Ovary (tissue), 7 donors: Measurements from ENCODE around the genes IGDCC4, RAB11A and SNAPC5.

- PRO-cap, 7 experiments, result no peak in any of the 7 experiments
- RAMPAGE, long total RNA, 2 experiments, result no peak in any of the 2 experiments
Observed at GRCh38 chr15:65033043-65033459, 3.6 kb upstream of the MTFMT start.

DNA sequence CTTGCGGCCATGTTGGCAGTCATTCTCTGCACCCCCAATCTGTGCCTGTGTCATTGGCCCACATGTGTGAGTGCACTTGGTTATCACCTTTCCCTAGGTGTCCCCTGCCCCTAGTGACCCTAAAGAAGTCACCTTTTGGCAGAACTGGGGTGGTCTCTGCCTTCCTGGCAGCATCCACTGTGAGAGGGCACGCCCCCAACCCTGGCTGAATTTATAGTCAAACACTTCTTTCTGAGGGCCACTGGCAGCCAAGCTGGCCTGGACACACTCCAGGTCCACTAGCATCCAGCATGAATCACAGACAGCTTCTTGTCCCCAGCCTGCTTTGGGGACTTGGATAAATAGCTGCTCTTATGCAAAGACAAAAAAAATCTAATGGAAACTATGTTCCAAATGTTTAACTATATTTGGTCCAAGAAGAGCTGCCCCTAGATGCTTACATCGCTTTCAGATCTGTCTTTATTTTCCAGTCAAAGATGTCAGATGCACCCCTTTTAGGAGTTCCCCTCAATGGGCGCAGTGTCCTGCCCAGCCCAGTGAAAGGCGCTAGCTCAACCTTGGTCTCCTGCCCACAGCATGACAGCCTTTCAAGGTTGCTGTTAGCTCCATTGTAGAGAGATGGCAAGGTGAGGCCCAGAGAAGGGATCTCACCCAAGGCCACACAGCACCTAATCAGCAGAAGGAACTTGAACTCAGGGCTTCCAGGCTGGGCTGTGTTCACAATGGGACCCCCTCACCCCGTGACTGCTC lies 7.0 kb downstream of the RASL12 start:
- PRO-cap, 7 experiments, result peak in 2 of 7 experiments; most common plus-strand start position 396 of the sequence (in 1); most common minus-strand start position 314 of the sequence (in 2)
- RAMPAGE, long total RNA, 2 experiments, result no peak in any of the 2 experiments

DNA sequence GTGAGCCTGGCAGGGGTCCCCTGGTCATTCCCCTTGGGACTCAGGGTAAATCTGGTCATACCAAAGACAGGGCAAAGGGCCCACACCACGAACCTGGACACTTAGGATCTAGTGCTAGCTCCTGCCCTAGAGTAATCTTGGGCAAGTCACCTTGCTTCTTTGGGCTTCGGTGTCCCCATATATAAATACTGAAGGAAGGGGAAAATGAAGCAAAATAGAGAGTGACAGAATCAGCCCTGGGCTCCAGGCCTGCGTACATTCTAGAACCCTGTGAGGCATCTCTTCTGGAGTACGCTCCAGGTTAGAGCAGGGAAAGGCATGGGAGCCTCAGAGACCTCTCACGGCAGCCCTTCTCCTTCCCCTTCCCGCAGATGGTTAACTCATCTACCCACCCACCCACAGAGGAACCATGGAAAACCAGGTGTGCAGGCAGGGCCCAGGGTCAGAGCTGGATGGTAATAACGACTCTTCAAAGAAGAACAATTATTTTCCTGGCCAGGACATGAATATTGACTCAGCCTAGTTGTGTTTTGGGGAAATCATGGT lies 987 bp upstream of the RASL12 start:
- PRO-cap, 7 experiments, result no peak in any of the 7 experiments
- RAMPAGE, long total RNA, 2 experiments, result no peak in any of the 2 experiments

- PRO-cap, 7 experiments, result no peak in any of the 7 experiments
- RAMPAGE, long total RNA, 2 experiments, result no peak in any of the 2 experiments
Observed at GRCh38 chr15:65094086-65094845, 17.7 kb downstream of the KBTBD13 start.

DNA sequence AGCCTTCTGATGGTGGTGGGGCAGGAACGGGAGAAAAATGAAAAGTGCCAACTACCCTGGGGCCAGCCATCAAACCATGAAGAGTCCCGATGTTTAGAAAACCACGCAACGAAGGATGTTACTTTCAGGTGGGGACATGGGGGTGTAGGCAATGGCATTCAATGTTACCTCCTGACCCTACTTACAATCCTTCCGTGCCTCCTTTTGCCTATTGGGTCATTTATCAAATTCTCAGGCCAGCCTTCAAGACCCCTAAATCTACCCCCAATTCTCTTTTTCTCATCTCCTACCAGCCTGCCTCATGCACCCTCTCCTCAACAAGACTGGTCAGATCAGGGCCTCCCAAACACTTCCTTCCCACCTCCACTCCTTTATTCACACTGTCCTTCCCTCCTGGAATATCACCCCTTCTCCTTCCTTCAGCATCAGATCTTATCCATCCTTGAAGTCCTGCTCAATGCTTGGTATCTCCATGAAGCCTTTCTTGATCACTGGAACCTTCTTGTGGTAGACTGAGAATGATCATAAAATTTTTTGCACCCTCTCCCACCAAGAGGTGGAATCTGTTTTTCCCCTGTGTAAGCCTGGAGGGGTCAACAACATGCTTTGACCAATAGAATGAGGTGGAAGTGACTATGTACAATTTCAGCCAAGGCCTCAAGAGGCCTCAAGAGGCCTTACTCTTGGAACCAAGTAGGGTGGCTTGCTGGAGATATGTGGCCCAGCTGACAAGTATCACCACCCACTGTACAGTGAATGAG lies 16.9 kb downstream of the UBAP1L start:
- PRO-cap, 7 experiments, result no peak in any of the 7 experiments
- RAMPAGE, long total RNA, 2 experiments, result no peak in any of the 2 experiments

DNA sequence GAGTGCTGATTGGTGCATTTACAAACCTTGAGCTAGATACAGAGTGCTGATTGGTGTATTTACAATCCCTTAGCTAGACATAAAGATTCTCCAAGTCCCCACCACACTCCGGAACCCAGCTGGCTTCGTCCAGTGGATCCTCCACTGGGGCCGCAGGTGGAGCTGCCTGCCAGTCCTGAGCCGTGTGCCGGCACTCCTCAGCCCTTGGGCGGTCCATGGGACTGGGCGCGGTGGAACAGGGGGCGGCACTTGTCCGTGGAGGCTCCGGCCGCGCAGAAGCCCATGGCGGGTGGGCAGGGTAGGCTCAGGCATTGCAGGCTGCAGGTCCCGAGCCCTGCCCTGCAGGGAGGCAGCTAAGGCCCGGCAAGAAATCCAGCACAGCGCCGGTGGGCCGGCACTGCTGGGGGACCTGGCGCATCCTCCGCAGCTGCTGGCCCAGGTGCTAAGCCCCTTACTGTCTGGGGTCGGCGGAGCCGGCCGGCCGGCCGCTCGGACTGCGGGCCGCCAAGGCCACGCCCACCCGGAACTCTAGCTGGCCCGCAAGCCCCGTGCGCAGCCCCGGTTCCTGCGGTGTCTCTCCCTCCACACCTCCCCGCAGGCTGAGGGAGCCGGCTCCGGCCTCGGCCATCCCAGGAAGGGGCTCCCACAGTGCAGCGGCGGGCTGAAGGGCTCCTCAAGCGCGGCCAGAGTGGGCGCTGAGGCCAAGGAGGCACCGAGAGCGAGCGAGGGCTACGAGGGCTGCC lies 14.4 kb upstream of the PARP16 start:
- PRO-cap, 7 experiments, result no peak in any of the 7 experiments
- RAMPAGE, long total RNA, 2 experiments, result no peak in any of the 2 experiments

- PRO-cap, 7 experiments, result no peak in any of the 7 experiments
- RAMPAGE, long total RNA, 2 experiments, result no peak in any of the 2 experiments
Observed at GRCh38 chr15:65311831-65312335, 25.2 kb upstream of the PARP16 start.

DNA sequence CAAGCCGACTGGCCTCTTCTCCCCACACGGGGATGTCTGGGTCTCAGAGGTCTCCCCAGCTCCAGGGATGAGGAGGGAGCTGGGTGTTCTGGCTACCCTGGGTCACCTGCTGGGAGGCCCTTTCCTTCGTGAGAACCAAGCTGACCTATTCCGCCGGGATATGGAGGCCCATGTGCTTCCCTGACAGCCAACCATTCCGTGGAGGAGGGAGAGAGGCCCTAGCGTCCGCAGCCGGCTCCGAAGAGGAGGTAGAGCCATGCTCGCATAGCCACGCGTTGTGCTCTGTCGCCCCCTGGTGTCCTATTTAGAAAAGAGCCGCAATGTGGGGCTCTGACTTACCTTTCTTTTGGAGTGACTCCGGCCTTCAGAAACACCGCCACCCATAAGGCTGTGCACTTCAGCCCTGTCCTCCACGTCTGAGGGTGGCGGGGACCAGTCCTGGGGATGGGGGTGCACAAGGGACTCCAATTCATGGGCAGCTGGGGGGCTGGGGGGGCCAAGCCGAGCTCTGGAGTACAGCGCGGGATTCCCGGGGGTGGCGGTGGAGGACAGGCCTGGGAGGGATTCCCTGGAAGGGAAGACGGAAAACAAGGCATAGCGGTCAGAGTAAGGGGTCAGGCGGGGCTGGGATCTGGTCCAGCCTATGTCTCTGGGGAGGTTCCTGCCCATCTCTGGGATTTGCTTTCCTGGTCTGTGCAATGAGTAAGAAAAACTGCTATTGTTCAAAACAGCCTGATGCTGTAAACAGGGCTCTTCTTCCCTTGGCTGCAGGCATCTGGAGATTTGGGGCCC lies 7.9 kb upstream of the IGDCC3 start:
- PRO-cap, 7 experiments, result peak in 1 of 7 experiments; most common plus-strand start position 718 of the sequence (in 1); most common minus-strand start position 580 of the sequence (in 1)
- RAMPAGE, long total RNA, 2 experiments, result no peak in any of the 2 experiments

DNA sequence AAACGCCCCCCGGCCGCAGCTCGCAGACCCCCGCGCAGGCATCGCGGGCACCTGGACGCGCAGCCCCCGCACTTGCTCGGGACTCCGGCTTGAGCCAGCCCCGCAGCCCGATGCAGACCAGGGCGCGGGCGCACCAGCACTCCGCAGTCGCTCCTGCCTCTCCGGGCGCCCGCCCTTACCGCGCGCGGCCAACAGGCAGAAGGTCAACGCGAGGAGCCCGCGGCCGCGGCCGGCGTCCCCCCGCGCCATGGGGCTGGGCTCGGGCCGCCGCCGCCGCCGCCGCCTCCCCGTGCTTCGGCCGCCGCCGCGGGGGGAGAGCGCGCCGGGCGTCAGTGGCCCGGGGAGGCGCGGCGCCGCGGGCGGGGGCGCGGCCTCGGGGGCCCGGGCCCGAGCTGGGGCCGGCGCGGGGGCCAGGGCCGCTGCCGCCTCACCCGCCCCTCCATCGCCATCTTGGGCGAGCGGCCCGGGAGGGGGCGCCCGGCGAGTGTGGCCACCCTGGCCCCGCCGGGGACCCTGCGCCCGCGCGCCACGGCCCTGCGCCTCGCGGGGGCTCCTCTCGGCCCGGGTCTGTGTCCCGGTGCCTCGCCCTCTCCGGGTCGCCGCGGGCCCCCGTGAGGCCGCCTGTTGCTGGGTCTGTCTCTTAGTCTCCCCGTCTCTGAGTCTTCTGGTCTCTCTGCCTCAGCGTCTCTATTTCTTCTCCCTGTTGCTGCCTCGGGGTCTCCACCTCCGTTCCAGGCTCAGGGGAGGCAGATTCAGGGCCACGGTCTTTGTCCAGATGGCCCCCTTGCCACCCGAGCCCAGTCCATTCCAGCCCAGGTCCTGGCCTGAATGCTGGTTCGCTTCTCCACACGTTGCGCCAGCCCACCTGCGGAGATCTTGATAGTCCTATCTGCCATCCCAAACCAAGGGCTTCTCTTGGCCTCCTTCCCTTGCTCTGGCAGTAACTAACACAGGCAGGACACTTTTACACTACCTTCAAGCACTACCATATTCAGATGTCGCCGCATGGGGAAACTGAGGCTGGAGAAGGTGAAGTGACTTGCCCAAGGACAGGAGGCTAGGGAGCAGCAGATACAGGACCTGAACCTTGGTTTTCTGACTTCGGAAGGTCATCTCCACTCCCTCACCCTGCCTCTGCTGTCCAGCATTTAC lies at the start of gene IGDCC4:
Gene IGDCC4, minus strand, starts transcription at position 334 of the 1,152 bp plus-strand sequence.
- PRO-cap, 7 experiments, result peak in 7 of 7 experiments; most common plus-strand start position 384 of the sequence (in 6); most common minus-strand start position 308 of the sequence (in 6)
- RAMPAGE, long total RNA, 2 experiments, result start-site peak on the minus strand in 1 of 2 experiments, centred at position 212 of the sequence, 7 reads per replicate

- PRO-cap, 7 experiments, result no peak in any of the 7 experiments
- RAMPAGE, long total RNA, 2 experiments, result no peak in any of the 2 experiments
Observed at GRCh38 chr15:65642680-65643282, 21.0 kb downstream of the SLC24A1 start.

DNA sequence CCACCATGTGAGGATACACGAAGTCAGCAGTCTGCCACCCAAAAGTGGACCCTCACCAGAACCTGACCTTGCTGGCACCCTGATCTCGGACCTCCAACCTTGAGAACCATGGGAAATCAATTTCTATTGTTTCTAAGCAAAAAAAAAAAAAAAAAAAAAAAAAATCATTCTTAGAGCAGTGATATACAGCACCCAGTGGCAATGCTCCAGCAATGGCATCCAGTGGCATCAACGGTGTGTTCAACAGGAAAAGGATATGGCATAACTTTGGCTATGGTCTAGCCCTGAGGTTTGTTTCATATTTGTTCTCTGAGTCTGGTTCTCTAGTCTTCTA lies 19.3 kb downstream of the DENND4A start:
- PRO-cap, 7 experiments, result no peak in any of the 7 experiments
- RAMPAGE, long total RNA, 2 experiments, result no peak in any of the 2 experiments

DNA sequence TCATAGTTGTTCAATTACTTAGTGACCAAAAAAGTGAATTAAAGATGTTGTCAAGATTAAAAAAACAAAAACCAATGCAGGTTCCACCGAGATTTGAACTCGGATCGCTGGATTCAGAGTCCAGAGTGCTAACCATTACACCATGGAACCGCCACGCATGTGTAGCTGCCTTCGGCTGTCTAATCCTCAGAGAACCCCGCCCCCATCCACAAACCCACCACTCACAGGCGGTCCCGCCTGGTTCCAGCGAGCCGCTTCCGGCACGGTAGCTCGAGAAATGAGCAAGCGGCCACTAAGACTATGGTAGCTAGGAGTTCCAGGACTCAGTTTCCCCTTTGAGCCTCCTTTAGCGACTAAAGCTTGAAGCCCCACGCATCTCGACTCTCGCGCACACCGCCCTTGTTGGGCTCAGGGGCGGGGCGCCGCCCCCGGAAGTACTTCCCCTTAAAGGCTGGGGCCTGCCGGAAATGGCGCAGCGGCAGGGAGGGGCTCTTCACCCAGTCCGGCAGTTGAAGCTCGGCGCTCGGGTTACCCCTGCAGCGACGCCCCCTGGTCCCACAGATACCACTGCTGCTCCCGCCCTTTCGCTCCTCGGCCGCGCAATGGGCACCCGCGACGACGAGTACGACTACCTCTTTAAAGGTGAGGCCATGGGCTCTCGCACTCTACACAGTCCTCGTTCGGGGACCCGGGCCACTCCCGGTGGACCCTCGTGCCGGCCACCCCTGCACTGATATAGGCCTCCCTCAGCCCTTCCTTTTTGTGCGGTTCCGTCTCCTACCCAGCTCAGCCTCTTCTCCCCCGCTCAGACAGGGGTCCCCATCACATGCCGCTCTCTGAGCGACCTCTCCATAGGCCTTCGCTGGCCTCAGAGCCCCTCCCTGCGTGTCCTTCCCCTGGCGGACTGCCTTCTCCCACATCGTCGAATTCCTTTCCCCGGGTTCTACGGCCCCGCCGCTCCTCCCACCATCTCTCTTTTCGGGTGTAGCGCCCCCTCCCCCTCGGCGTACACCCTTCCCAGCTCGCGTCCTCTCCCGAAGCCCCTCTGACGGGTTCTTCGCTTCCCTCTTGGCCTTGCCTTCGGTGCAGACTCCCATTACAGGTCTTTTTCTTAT lies at the start of gene RAB11A:
Gene RAB11A, plus strand, starts transcription at position 508 of the 1,115 bp plus-strand sequence.
- PRO-cap, 7 experiments, result peak in 7 of 7 experiments; most common plus-strand start position 508 of the sequence (in 7); most common minus-strand start position 410 of the sequence (in 6)
- RAMPAGE, long total RNA, 2 experiments, result start-site peak on the plus strand in 2 of 2 experiments, centred at positions 544 to 545 of the sequence, 611 to 1,206 reads per replicate

GRCh38 chr15:65916549-65917106 lies 47.3 kb downstream of the RAB11A start:
- PRO-cap, 7 experiments, result peak in 1 of 7 experiments; most common plus-strand start chr15:65916840 (in 1)
- RAMPAGE, long total RNA, 2 experiments, result no peak in any of the 2 experiments

DNA sequence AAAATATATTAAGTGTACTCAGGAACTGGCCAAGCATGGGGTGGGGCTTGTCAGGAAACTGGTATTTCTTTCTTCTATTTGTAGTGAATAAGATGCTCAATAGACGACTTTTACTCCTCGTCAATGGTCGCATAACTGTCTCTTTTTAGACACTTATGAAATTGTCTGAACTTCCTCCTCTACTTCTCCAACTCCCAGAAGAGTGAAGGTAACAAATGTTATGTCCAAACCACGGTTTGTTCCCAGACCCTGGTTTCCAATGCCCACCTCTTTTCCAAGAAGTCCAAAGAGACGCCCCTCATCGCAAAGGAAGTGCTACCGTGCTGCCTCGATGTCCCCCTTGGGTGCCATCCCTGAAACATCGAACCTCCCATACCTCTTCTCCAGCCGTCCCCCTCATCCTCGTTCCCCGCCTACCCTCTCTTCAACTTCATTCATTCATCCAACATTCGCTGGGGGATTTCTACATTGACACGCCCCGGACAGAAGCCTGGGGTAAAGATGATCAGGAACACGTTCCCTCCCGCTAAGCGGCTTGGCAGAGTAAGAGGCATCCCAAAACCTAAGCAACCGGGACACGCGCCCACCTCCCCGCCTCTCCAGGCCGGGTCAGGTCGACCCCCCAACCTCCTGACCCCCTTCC lies 488 bp downstream of the TIPIN start:
- PRO-cap, 7 experiments, result no peak in any of the 7 experiments
- RAMPAGE, long total RNA, 2 experiments, result no peak in any of the 2 experiments

- PRO-cap, 7 experiments, result no peak in any of the 7 experiments
- RAMPAGE, long total RNA, 2 experiments, result no peak in any of the 2 experiments
Observed at GRCh38 chr15:66473344-66473697, 24.2 kb downstream of the SNAPC5 start.

DNA sequence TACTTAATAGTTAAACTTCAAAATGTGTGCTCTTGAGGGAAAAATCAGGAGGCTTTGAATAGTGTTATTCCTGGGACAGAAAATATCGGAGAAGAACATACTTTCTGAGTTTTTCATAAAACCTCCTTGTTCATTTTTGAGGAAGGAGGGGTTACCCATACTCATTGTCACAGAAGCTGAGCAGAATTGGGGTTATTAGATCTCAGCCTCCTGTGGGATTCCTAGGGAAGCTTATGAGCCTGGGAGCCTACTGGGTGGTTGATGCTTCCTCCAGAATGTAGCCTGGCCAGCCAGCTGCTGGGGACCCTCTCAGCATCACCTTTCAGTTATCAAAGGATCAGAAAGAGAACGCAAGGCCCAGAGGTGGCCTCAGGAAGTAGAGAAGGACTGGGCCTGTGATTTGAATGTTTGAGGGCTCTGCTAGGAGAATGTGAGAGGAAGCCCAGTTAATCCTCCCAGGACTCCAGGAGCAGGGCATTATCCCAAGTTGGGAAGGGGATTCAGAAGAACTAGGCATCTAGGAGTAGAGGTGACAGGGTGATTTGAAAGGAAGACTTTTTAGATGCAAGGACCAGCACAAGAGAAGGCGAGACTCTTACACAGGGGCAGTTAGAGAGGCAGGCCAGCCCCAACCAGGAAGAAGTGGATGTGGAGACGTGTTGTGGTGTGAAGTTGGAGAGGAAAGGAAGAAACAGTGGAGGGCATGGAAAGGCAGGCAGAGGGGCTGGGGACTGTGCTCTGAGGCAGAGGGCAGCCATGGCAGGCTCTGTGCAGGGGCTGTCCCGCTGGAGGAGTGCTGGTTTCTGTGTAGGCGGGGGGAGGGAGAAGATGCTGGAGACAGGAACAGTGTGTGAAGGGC lies 21.4 kb downstream of the SNAPC5 start:
- PRO-cap, 7 experiments, result no peak in any of the 7 experiments
- RAMPAGE, long total RNA, 2 experiments, result no peak in any of the 2 experiments

DNA sequence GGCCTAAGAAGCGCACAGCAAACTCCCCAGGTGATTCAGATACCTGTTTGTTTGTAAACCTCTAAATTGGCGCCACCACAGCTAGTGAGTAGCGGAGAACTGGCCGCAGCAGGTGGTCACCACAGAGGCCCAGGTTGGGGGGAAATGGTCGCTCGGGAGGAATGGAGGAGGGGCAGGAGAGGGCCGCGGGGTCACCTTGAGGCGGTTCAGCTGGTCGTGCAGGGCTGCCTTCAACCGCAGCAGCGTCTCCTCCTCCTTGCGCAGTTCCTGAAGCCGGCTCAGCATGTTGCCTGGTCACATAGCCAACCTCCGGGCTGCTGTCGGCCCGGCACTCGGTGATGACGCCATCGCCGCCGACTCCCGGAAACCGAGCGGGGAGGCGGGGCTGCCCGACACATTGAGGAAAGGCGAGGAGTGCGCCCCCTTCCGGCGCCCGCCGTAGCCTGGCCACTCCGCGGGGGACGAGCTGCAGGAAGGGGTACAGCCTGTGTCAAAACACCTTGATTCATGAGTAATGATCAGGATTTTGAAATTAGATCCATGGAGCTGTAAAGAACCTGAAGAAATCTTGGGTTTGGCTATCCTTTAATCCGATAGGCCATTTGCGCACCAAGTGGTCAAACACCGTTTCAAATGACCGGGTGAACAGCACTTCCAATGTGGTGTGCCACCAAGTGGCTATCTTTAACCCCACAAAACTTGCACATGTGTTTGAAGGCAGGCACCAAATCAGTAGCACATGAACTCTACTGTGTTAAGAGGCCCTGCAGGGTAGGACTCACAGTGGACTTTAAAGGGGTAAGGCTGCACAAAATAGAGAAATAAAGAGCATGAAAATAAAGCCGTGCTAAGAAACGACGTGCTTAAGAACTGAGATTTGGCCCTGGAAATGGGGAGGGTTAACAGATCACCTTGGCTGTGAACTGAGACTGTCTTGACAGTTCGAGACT lies at the start of gene SNAPC5:
Gene SNAPC5, minus strand, starts transcription at position 316 of the 950 bp plus-strand sequence.
- PRO-cap, 7 experiments, result peak in 7 of 7 experiments; most common minus-strand start position 319 of the sequence (in 4)
- RAMPAGE, long total RNA, 2 experiments, result start-site peak on the minus strand in 2 of 2 experiments, centred at positions 298 to 324 of the sequence, 384 to 1,387 reads per replicate

GRCh38 chr15:66649174-66649715 lies 52.8 kb upstream of the SMAD6 start:
- PRO-cap, 7 experiments, result no peak in any of the 7 experiments
- RAMPAGE, long total RNA, 2 experiments, result no peak in any of the 2 experiments

DNA sequence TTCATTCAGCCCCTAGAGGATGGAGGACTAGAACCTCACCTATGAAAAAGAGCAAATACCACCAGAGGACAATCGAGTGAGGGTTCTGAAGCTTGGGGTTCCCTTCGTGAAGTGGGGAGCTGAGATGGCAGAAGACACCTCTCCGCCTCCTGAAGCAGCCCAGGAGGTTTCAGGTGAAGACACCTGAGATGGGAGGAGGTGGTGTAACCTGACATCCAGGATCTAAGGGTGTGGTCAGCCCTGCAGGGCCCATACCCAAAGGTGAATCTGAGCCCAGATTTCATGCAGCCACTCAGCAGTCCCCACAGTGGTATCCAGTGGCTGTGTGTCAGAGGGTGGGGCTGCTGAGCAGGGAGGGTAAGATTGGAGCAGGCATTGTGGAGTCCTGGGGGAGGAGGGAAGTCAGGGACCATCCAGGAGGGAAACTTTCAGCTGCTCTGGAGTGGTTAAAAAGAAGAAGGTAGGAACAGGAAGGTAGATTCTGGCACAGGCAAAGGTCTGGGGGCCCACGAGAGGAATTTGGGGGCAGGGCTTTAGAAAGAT lies 46.1 kb upstream of the SMAD6 start:
- PRO-cap, 7 experiments, result no peak in any of the 7 experiments
- RAMPAGE, long total RNA, 2 experiments, result no peak in any of the 2 experiments

GRCh38 chr15:66657856-66658457 lies 44.1 kb upstream of the SMAD6 start:
- PRO-cap, 7 experiments, result no peak in any of the 7 experiments
- RAMPAGE, long total RNA, 2 experiments, result no peak in any of the 2 experiments